Spinal cord (tissue), 3 donors: Measurements from ENCODE around the genes CASP2, TCAF1 and ARHGEF5.

- PRO-cap: no peak
- RAMPAGE, long total RNA: no peak
Measured at GRCh38 chr7:143288132-143288497, at the start of gene CASP2. Gene CASP2, plus strand, starts transcription at chr7:143288351.

GRCh38 chr7:143410421-143411138, 1.9 kb upstream of the EPHA1 start:
- PRO-cap: no peak
- RAMPAGE, long total RNA: no peak

GRCh38 chr7:143434614-143435005, 8.6 kb upstream of the TAS2R60 start:
- PRO-cap: no peak
- RAMPAGE, long total RNA: no peak

GRCh38 chr7:143519558-143519757, 41.8 kb downstream of the TAS2R41 start:
- PRO-cap: no peak
- RAMPAGE, long total RNA: no peak

GRCh38 chr7:143522555-143522870, 44.8 kb downstream of the TAS2R41 start:
- PRO-cap: no peak
- RAMPAGE, long total RNA: no peak

DNA sequence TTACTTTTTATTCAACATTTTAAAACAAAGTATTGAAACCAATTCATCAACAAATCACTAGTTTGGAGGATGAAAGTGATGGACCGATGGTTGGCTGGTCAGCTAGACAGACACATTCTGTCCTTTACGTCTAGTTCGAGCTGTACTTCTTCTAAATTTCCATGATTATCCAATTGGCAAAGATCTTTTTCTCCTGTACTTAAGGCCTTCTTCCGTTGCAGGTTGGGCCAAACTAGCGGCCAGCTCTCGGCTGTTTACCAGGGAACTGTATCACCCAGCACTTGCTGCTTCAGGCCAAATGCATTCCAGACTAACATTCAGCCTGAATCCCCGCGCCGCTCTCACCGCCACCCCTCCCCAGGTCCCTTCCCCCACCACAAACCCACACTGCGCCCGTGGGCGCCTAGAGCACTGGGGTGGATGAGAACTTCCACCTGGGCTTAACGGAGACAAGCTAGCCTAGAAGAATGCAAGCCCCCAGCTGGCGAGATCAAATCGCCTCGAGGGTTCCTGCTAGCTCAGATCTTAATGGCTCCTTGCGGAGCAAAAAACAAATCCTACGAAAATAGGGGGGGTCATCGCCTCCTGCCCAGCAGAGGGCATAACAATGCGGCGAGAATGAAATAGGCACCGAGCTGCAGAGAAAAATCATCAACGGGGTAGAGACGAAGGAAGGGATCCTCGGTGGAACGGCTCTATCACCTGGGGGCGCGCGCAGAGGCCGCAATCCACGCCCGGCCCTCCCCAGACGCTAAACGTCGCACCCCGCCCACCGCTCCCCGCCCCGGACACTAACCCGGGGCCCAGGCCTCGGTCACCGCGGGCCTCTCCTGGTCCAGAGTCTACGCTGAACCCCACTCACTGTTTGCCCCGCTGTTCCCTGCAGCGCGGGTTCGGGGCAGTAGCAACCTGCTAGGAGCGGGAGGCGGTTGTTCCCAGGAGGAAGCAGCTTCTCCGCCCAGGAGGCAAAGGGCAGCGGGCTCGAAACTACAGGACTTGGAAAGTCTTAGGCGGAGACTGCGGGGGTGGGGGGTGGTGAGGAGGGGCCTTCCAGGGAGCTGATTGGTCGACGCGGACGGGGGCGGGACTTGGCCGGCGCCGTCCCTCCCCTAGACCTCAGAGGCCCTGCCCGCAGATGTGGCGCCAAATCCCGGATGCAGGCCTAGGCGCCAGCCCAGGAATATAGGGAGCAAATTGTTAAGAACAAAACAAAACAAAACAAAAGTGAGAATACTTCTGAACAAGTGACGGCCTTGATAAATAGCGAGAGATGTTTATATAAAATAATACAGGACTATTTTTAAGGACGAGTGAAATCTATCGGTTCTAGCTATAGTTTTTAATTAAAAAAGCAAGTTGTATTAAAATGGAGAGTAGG, at the start of gene TCAF1:
Gene TCAF1 (minus strand): TSS at position 1,012 of the 1,378 bp plus-strand sequence.
- PRO-cap: no peak
- RAMPAGE, long total RNA: no peak

GRCh38 chr7:144355332-144355690, at the start of gene ARHGEF5:
Gene ARHGEF5, plus strand, starts transcription at chr7:144355402.
- PRO-cap: no peak
- RAMPAGE, long total RNA: no peak

- PRO-cap: no peak
- RAMPAGE, long total RNA: no peak
Measured at GRCh38 chr7:145845243-145846008, 271.2 kb upstream of the CNTNAP2 start.

- PRO-cap: no peak
- RAMPAGE, long total RNA: no peak
Measured at GRCh38 chr7:148262678-148263254, 327.8 kb upstream of the C7orf33 start.

- PRO-cap: no peak
- RAMPAGE, long total RNA: no peak
Measured at GRCh38 chr7:148581729-148582055, 8.9 kb upstream of the C7orf33 start.

- PRO-cap: no peak
- RAMPAGE, long total RNA: no peak
Measured at GRCh38 chr7:148802761-148803583, 81.1 kb downstream of the EZH2 start.

DNA sequence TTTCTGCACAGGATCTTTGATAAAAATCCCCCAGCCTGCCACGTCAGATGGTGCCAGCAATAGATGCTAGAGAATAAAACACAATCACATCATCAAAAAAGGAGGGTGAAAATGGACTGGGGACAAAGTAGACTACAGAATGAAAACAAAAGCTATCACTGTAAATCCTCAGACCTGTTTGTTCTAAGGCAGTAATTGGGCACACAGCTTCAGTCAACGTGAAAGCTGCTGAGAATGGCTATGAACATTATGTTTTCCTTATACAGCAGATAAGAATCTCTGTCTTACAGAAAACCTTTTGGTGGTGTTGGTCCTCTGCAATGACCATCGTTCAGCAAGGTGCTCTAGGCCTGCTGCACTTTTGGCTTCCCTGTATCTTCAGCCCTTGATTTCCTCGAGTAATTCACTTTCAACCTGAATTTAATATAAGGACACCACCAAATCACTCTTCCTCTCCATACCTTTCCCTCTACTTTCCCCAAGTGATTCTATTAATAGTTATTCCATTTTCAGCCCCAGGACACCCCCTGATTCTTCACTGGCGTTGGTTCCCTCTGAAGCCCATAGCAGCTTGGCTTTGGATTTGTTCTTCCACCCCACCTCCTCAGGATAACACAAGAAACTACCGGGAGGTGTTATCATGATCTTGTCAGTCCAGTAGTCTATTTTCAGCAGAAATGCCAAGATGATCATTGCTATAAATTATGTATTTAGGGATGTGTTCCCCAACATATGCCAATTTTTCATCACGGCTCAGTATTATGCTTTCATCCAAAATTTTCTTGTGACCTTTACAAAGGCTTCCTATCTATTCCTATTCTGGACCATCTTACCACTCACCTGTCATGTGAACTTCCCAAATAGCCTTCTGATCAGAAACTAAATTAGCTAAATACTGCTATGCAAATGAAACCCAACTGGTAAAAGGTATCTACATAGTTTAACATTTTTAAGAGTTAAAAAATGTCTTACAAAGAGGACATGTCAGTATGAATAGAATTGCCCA, 72.1 kb downstream of the EZH2 start:
- PRO-cap: no peak
- RAMPAGE, long total RNA: no peak

GRCh38 chr7:148963752-148964214, 64.5 kb downstream of the PDIA4 start:
- PRO-cap: no peak
- RAMPAGE, long total RNA: no peak

DNA sequence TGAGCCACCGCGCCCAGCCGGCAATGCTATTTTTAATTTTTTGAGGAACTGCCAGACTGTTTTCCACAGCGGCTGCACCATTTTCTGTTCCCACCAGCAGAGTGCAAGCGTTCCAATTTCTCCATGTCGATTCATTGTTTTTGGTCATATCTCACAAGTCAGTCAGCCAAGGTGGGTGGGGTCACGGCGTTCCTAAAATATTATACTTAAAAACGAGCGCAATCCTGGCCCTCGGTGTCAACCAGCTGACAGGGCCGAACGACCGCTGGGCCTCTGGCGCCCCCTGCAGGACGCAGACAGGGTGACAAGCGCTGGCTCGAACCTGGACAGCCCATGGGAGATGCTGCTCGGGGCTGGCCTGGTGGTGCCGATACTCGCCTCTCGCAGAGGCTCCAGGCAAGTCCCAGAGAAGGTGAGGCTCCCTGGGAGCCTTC, 61.6 kb downstream of the PDIA4 start:
- PRO-cap: no peak
- RAMPAGE, long total RNA: no peak

DNA sequence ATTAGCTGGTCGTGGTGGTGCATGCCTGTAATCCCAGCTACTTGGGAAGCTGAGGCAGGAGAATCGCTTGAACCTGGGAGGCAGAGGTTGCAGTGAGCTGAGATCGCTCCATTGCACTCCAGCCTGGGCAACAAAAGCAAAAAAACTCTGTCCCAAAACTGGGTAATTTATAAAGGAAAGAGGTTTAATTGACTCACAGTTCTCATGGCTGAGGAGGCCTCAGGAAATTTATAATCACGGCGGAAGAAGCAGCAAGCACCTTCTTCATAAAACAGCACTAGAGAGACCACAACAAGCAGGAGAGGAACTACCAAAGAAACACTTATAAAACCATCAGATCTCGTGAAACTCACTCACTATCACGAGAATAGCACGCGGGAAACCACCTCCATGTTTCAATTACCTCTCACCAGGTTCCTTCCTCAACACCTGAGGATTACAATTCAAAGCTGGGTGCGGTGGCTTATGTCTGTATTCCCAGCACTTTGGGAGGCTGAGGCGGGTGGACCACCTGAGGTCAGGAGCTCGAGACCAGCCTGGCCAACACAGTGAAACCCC, 48.5 kb downstream of the PDIA4 start:
- PRO-cap: no peak
- RAMPAGE, long total RNA: no peak

DNA sequence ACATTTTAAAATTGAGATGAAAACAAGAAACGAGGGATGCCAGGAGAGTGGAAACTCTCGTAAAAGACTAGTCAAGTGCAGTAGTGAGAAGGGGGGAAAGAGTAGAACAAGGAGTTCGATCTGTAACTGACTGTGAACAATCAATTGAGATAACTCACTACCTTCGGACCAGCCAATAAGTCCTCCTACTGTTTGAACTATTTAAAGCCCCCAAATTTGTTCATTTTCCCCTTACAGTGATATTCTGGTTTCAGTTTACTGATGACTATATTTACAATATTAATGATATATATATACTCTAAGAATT, 41.3 kb downstream of the PDIA4 start:
- PRO-cap: no peak
- RAMPAGE, long total RNA: no peak

DNA sequence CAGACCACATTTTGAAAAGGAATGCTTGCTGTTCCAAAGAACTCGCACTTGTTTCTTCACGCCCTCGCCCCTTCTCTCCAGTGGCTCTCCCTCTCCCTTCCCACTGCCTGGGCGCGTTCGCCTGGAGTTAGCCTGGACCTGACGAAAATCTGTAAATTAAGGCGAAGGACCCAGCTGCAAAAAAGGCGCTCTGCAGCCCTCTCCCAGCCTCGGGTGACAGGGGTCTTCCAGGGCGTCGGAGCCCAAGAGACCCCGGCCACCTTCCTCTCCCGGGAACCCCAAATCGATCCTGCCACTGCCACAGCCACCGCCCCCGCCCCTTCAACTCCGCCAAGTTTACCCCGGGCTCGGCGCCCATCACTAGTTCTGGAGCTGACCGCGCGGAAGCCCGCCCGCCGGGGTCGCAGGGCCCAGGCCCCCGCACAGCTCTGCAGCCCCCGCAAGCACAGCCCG, 435 bp downstream of the PDIA4 start:
- PRO-cap: no peak
- RAMPAGE, long total RNA: no peak

- PRO-cap: no peak
- RAMPAGE, long total RNA: no peak
Measured at GRCh38 chr7:149377469-149377849, 83.4 kb downstream of the ZNF777 start.

GRCh38 chr7:149548435-149549440, 51.1 kb upstream of the ZNF746 start:
- PRO-cap: no peak
- RAMPAGE, long total RNA: no peak

DNA sequence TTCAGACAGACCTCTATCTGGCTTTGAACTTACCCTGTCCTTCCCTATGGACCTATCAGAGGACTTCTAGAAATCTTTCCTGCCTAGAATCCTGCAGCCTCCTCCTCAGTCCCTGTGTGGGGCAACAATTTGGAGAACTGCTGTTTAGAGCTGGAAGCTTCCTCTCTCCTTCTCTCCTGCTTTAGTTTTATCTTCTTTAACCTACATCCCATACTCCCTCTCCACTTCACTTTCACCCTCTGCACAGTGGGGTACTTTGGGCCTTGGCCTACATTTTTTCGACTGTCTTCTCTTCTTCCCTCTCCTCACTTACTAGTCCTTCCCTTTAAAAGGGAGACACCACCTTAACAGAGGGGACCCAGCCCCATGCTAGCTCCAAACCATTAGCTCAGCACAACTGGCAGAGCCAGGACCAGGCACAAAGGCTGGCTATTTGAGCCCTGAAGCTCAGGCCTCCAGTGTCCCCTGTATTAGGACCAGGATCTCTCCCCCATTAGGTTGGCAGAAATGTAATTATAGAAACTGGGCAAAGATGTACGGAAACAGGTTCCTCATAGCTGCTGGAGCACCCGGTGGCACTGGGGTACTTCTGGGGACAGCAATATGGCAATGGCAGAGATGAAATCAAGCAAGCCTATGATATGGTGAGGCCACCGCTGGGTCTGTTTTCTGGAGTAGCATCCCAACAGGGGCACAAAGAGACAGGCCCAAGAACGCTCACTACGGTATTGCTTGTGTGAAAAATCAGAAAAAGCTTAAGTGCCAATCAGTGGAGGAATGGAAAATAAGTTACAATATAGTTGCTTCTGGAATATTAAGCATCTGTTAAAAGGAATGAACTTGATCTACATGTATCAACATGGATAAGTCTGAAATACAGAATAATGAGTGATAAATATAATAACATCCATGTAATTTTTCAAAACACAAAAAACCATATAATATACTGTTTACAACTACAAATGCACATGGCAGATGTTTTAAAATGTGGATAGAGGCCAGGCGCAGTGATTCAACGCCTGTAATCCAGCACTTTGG, 92.8 kb upstream of the ZNF746 start:
- PRO-cap: no peak
- RAMPAGE, long total RNA: no peak